Heart left ventricle (tissue), 7 donors: ENCODE measurements around a stretch of chr5.

- PRO-cap, 6 experiments, result peak in 2 of 6 experiments; most common plus-strand start chr5:16544839 (in 2); most common minus-strand start chr5:16544781 (in 2)
- RAMPAGE, long total RNA, 2 experiments, result no peak in any of the 2 experiments
- RRBS, result no CpG with 5 or more reads among the region's 2 CpGs
Observed at GRCh38 chr5:16544693-16545023, 72.1 kb downstream of the RETREG1 start.

DNA sequence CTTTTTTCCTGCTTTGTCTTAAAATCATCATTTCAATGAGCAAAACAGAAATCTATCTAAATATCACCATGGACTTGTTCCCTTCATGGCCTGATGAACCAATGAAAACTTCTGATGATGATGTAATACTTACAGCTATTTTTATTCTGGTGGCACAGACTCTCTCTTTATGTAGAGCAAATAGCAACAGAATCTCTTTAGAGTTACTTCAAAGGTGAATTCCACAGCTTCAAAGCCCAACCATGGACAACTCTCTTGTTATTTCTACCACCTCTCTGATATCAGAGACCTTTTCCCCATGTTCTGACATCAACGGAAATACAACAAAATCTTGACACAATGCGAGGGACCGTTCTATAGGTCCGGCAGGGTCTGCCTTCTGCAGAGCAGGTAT lies 70.1 kb downstream of the RETREG1 start:
- PRO-cap, 6 experiments, result peak in 2 of 6 experiments; most common plus-strand start position 200 of the sequence (in 2); most common minus-strand start position 103 of the sequence (in 2)
- RAMPAGE, long total RNA, 2 experiments, result no peak in any of the 2 experiments
- RRBS, result no CpG with 5 or more reads among the region's 4 CpGs

DNA sequence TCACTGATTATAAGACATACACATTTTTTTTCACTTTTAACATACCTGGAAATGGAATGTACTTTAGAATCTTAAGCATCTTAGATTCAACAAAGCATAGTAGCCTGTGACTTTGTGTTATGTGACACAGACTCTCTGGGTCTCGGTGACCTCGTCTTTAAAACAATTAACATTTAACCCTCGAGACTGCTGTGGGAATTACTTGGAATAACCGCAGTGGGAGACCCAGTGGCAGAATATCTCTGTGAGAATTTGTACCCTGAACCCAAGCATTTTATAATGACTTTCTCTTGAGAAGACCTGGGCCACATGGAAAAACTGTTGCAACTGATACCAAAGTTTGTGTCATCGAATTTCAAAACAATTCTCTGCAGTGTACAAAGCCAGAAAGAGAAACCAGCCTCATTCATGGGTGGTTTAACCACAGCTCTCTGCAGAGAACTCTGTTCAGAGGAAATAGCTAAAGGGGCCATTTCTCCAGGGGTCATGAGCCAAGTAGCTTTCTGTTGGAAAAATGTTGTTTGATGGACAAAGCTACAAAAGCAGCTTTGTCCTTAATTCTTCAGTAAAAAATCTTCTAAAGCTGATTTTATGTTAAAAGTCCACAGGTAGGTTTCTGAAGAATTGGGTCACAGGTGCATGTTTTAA lies 10.0 kb upstream of the RETREG1 start:
- PRO-cap, 6 experiments, result no peak in any of the 6 experiments
- RAMPAGE, long total RNA, 2 experiments, result no peak in any of the 2 experiments
- RRBS, result no CpG with 5 or more reads among the region's 5 CpGs

DNA sequence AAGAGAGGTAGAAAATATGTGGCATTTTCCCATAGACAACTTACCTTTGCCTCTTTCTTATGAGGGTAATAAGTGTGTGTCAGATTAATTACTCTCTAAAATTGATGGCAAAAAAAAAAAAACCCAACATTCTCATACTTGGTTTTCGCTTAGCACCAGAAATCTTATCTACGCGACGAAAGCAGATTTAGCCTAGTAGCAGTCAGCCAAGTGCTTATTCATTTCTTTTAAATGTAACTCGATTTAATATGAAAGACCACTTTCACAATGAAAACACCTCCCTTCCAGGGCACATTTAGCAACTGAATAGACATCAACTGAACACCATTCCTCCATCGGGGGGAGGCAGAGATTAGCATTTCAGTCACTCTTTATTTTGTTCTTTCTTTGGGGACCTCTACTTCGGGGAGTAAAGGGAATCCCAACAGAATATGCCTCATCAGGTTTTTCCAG lies 124.0 kb upstream of the RETREG1 start:
- PRO-cap, 6 experiments, result no peak in any of the 6 experiments
- RAMPAGE, long total RNA, 2 experiments, result no peak in any of the 2 experiments
- RRBS, result no CpG with 5 or more reads among the region's 7 CpGs

DNA sequence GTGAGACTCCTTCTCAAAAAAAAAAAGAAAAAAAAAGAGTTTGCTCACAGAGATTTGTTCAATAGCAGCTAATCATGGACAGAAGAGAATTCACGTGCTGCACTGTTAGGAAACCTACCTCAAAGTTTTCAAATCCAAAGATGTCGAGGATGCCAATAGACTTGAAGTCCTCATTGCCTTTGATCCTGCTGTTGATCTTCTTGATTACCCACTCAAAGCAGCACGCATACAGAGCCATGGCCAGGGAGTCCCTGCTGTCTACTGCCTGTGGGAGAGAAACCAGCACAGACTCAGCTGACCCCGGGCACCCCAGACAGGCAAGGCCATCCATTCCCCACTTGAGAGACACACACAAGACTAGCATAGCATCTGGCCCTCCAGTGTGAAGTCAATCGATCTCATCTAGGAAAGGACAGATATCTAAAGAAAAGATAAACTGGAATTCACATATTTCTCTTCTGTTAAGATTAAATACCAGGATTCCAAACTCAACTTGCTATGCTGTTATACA lies 147.4 kb upstream of the RETREG1 start:
- PRO-cap, 6 experiments, result no peak in any of the 6 experiments
- RAMPAGE, long total RNA, 2 experiments, result no peak in any of the 2 experiments
- RRBS, result no CpG with 5 or more reads among the region's 5 CpGs

- PRO-cap, 6 experiments, result peak in 1 of 6 experiments; most common plus-strand start chr5:16886630 (in 1); most common minus-strand start chr5:16886519 (in 1)
- RAMPAGE, long total RNA, 2 experiments, result no peak in any of the 2 experiments
- RRBS, result no CpG with 5 or more reads among the region's 19 CpGs
Observed at GRCh38 chr5:16885859-16886891, 49.9 kb downstream of the MYO10 start.

DNA sequence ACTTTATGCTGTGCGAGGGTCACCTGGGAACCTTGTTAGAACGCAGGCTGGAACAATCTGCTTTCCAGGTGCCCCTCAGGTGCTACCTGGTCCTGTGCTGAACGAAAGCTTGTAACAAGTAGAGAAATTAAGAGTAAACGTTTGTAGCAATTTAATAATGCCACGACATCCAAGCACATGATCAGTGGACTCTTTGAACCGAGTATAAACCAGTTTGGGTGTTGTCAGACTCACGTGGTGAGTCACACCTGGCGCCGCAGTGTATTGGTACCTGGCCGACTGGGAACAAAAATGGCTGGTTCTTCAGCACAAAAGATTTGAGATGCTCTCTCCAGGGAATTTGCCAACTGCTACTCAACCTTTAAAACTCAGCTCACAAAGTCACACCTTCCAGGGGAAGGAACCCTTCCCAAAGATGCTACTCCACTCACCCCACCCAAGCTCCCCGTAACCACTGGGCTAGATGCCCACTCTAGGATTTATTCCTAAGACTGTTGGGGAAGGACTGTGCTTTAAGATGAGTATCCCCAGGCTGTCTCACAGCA lies 999 bp upstream of the MYO10 start:
- PRO-cap, 6 experiments, result no peak in any of the 6 experiments
- RAMPAGE, long total RNA, 2 experiments, result no peak in any of the 2 experiments
- RRBS, result no CpG with 5 or more reads among the region's 11 CpGs

- PRO-cap, 6 experiments, result no peak in any of the 6 experiments
- RAMPAGE, long total RNA, 2 experiments, result no peak in any of the 2 experiments
- RRBS, result no CpG with 5 or more reads among the region's 7 CpGs
Observed at GRCh38 chr5:17024683-17025336, 88.7 kb upstream of the MYO10 start.

- PRO-cap, 6 experiments, result no peak in any of the 6 experiments
- RAMPAGE, long total RNA, 2 experiments, result no peak in any of the 2 experiments
- RRBS, result no CpG with 5 or more reads among the region's 4 CpGs
Observed at GRCh38 chr5:17129239-17129469, 88.3 kb upstream of the BASP1 start.

DNA sequence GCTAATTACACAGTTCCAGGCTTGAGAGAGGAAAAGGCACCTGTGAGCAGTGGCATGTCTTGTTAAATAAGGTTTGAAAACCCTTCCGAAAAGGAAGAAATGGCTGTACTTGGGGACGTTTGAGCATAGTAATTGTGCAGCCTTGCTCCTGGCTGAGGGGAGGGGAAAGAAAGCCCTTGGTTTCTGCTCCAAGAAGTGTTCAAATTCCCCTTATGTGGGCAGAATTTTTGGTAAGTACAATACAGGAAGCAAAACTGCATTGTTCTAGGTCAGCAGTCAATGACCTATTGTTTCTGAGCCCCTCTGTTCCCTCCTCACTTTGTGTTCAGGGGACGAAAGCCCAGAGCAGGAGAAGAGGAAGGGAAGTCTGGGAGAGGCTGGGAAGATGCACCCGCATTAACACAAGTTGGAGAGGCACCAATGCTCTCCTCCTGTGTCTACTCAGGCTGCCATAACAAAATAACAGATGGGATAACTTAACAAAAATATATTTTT lies 11.9 kb downstream of the BASP1 start:
- PRO-cap, 6 experiments, result no peak in any of the 6 experiments
- RAMPAGE, long total RNA, 2 experiments, result no peak in any of the 2 experiments
- RRBS, result no CpG with 5 or more reads among the region's 4 CpGs

- PRO-cap, 6 experiments, result no peak in any of the 6 experiments
- RAMPAGE, long total RNA, 2 experiments, result no peak in any of the 2 experiments
- RRBS, result no CpG with 5 or more reads among the region's 5 CpGs
Observed at GRCh38 chr5:17277584-17277943, 60.1 kb downstream of the BASP1 start.

GRCh38 chr5:17359651-17359951 lies 132.3 kb downstream of the H3Y2 start:
- PRO-cap, 6 experiments, result no peak in any of the 6 experiments
- RAMPAGE, long total RNA, 2 experiments, result no peak in any of the 2 experiments
- RRBS, result no CpG with 5 or more reads among the region's 7 CpGs

GRCh38 chr5:17443803-17444258 lies 48.0 kb downstream of the H3Y2 start:
- PRO-cap, 6 experiments, result no peak in any of the 6 experiments
- RAMPAGE, long total RNA, 2 experiments, result no peak in any of the 2 experiments
- RRBS, result no CpG with 5 or more reads among the region's 13 CpGs

DNA sequence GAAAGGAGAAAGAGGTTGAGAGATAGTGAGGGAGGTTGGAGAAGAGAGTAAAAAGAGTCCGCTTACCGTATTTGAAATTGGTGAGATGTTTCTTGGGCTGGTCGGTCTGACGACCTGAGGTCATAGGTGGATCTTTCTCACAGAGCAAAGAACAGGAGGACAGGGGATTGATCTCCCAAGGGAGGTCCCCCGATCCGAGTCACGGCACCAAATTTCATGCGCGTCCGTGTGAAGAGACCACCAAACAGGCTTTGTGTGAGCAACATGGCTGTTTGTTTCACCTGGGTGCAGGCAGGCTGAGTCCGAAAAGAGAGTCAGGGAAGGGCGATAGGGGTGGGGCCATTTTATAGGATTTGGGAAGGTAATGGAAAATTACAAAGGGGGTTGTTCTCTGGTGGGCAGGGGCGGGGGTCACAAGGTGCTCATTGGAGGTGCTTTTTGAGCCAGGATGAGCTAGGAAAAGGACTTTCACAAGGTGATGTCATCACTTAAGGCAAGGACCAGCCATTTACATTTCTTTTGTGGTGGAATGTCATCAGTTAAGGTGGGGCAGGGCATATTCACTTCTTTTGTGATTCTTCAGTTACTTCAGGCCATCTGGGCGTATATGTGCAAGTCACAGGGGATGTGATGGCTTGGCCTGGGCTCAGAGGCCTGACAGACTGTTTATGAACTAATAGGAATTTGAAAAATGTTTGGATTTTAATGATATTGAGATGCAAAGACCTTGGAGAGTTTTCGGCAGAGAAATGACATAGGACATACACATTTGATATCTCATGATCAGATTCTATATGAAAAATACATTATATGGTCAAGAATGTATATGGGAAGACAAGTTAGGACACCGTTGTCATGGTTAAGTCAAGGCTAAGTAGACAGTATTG lies 1018.5 kb upstream of the H3Y1 start:
- PRO-cap, 6 experiments, result no peak in any of the 6 experiments
- RAMPAGE, long total RNA, 2 experiments, result no peak in any of the 2 experiments
- RRBS, result no CpG with 5 or more reads among the region's 16 CpGs

GRCh38 chr5:18744886-18745297 lies 1089.2 kb upstream of the H3Y1 start:
- PRO-cap, 6 experiments, result no peak in any of the 6 experiments
- RAMPAGE, long total RNA, 2 experiments, result no peak in any of the 2 experiments
- RRBS, result no CpG with 5 or more reads among the region's 6 CpGs

DNA sequence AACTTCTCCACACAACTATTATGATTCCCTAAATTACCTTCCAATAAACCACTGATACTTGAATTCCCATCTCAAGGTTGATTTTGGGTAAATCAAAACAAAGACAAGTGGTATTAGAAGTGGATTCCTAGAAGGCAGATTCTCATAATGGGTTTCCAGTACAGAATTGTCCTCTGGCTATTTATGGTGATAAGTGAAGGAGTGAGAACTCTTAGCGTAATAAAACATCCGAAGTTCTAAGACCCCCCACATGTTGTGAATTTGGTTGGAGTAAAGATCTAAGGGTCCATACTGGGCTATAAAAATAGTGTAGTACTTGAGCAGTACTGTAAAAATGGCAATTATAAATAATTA lies 627.5 kb upstream of the CDH18 start:
- PRO-cap, 6 experiments, result no peak in any of the 6 experiments
- RAMPAGE, long total RNA, 2 experiments, result no peak in any of the 2 experiments
- RRBS, result no CpG with 5 or more reads among the region's 2 CpGs

DNA sequence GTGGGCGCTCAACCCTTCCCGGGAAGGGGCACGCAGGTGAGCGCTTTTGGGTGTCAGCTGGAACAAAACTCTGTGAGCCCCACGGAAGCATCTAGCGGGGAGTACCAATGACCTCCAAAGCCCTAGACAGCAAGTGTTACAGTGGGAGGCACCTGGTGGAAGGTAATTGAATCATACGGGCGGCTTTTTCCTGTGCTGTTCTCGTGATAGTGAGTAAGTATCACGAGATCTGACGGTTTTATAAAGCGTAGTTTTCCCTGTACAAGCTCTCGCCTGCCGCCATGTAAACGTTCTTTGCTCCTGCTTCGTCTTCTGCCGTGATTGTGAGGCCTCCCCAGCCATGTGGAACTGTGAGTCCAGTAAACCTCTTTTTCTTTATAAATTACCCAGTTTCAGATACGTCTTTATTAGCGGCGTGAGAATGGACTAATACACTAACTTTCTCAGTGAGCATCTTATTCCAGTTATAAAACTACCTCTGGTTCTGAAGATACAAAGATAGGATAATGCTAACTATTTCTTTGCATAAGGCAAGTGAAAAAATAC lies 628.2 kb upstream of the CDH18 start:
- PRO-cap, 6 experiments, result no peak in any of the 6 experiments
- RAMPAGE, long total RNA, 2 experiments, result no peak in any of the 2 experiments
- RRBS, result no CpG with 5 or more reads among the region's 20 CpGs

GRCh38 chr5:22852692-22853144 lies 426 bp downstream of the CDH12 start:
- PRO-cap, 6 experiments, result no peak in any of the 6 experiments
- RAMPAGE, long total RNA, 2 experiments, result no peak in any of the 2 experiments
- RRBS, result no CpG with 5 or more reads among the region's 15 CpGs

GRCh38 chr5:25083373-25083760 lies 438.6 kb upstream of the CDH10 start:
- PRO-cap, 6 experiments, result no peak in any of the 6 experiments
- RAMPAGE, long total RNA, 2 experiments, result no peak in any of the 2 experiments
- RRBS, result no CpG with 5 or more reads among the region's 21 CpGs

DNA sequence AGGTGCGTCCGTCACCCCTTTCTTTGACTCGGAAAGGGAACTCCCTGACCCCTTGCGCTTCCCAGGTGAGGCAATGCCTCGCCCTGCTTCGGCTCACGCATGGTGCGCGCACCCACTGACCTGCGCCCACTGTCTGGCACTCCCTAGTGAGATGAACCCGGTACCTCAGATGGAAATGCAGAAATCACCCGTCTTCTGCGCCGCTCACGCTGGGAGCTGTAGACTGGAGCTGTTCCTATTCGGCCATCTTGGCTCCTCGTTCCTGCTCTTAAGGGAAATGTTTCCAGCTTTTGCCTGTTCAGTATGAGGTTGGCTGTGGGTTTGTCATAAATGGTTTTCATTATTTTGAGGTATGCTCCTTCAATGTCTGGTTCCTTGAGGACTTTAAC lies 369.8 kb upstream of the CDH6 start:
- PRO-cap, 6 experiments, result no peak in any of the 6 experiments
- RAMPAGE, long total RNA, 2 experiments, result no peak in any of the 2 experiments
- RRBS, result no CpG with 5 or more reads among the region's 17 CpGs